Breast epithelium (tissue), 2 donors: ENCODE measurements around a stretch of chr6.

DNA sequence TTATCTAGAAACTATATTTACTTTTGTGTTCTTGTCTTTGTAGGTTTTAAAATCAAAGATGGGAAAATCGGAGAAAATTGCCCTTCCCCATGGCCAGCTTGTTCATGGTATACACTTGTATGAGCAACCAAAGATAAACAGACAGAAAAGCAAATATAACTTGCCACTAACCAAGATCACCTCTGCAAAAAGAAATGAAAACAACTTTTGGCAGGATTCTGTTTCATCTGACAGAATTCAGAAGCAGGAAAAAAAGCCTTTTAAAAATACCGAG, 3.1 kb downstream of the PNRC1 start:
- PRO-cap: no peak
- RAMPAGE, long total RNA, 2 experiments: no peak in any of the 2 experiments

DNA sequence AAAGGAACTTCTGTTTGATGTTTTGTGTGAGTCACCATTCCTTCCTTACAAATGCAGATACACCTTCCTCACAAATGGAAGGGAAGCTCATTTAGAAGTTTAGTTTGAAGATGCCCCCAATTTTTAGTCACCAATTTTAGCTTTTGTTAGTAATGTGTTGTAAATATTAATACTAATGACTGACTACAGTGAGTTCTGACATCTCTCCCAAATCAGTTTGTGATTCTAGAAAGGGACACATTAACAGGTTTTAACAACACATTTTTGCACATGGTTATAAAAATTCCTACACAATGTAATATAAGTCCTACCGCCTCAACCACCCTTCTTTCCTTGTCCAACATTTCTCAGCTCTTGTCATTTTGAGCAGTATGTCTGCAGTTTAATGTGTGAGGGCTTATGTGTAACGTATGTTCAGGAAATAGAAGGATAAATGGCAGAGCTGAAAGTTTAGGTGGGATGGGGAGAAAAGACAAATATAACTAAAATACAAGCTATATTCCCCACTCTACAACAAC, 4.7 kb downstream of the PNRC1 start:
- PRO-cap: no peak
- RAMPAGE, long total RNA, 2 experiments: no peak in any of the 2 experiments

- PRO-cap: no peak
- RAMPAGE, long total RNA, 2 experiments: no peak in any of the 2 experiments
Measured at GRCh38 chr6:89118226-89118498, 291 bp upstream of the SRSF12 start.

GRCh38 chr6:89297776-89298153, 17.3 kb downstream of the GABRR2 start:
- PRO-cap: no peak
- RAMPAGE, long total RNA, 2 experiments: no peak in any of the 2 experiments

DNA sequence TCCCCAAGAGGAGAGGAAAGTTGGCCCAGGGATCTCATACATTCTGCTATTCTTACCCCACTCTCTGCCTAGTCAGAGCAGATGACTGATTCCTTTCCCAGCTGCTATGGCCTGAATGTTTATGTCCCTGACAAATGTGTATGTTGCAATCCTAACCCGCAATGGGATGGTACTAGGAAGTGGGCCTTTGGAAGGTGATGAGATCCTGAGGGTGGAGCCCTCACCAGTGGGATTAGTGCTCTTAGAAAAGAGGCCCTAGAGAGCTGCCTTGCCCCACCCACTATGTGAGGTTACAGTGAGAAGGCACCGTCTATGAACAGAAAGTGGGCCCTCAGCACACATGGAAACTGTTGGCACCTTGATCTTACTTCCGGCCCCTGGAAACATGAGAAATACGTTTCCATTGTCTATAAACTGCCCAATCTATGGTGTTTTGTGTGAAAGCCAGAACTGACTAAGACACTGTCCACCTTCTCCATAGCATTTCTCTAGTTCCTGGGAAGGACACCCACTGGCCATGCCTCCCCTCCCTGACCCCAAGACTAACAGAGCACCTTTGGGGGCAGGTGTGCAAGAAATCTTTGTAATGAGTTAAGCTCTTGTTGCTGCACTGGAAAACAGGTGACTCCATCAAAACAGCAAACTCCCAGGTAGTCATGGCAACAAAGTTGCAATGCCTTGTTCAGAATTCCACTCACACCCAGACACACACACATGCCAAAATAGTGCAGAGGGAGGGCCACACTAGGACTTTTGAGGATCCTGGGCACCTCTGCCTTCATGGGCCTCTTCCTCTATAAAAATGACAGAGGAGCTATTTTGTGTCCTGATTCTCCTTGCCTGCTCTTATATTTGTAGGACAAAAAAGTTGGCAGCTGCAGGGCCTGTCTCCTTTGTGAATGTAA, 16.2 kb downstream of the GABRR2 start:
- PRO-cap: no peak
- RAMPAGE, long total RNA, 2 experiments: no peak in any of the 2 experiments

DNA sequence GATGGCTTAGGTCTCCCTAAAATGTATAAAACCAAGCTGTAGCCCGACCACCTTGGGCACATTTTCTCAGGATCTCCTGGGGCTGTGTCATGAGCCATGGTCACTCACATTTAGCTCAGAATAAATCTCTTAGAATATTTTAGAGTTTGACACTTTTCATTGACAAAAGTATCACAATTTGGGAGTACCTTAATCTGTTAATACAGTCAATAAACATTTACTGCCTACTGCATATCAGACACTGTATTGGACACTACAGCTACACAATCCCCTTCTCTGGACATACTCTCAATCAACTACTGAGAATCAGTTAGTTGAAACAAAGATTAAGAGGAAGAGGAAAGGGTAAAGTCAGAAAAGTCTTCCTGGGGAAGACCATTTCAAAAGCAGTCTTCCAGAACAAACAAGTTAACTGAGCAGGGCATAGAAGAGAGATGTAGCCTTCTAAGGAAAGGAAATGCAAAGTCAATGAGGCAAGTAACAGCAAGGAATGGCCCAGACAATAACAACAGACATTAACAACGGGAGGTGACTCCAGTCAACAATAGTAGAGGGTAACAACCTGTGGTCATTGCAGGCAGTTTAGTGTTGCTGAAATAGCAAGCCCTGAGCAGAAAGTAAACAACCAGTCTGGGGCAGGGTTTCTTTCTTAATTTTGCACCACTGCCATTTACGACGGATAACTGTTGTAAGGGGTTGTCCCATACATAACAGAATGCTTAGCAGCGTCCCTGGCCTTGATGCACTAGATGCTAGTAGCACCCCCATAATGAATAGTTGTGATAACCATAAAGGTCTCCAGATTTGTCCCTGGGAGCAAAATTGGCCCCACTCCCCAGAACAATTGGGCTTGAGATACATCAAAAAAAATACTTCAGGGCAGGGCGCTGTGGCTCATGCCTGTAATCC, 2.2 kb downstream of the MDN1 start:
- PRO-cap: no peak
- RAMPAGE, long total RNA, 2 experiments: no peak in any of the 2 experiments

GRCh38 chr6:89834823-89835513, 15.4 kb upstream of the MDN1 start:
- PRO-cap: no peak
- RAMPAGE, long total RNA, 2 experiments: no peak in any of the 2 experiments

DNA sequence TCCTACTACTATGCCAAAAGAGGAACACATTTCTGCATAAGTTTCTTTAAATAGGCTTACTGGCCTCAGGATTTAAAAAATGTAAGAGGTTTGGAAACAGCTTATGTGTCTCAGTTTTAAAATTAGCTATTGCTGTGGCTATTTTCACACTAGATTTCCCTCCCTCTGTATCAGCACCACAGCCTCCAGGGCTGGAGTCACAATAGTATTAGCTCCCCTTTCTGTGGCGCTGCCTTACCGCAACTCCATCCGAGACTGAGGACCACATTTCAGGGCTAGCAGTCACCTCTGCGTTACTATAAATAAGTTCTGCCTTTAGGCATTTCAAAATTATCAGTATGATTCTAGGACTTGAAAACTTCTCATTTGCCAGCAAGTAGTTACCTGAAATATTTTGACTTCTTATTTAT, 105.7 kb downstream of the GJA10 start:
- PRO-cap: unidirectional peak, minus-strand start at position 257 of the sequence
- RAMPAGE, long total RNA, 2 experiments: no peak in any of the 2 experiments

GRCh38 chr6:90177706-90178536, 118.7 kb downstream of the BACH2 start:
- PRO-cap: no peak
- RAMPAGE, long total RNA, 2 experiments: no peak in any of the 2 experiments

- PRO-cap: no peak
- RAMPAGE, long total RNA, 2 experiments: no peak in any of the 2 experiments
Measured at GRCh38 chr6:90238752-90238951, 58.0 kb downstream of the BACH2 start.

DNA sequence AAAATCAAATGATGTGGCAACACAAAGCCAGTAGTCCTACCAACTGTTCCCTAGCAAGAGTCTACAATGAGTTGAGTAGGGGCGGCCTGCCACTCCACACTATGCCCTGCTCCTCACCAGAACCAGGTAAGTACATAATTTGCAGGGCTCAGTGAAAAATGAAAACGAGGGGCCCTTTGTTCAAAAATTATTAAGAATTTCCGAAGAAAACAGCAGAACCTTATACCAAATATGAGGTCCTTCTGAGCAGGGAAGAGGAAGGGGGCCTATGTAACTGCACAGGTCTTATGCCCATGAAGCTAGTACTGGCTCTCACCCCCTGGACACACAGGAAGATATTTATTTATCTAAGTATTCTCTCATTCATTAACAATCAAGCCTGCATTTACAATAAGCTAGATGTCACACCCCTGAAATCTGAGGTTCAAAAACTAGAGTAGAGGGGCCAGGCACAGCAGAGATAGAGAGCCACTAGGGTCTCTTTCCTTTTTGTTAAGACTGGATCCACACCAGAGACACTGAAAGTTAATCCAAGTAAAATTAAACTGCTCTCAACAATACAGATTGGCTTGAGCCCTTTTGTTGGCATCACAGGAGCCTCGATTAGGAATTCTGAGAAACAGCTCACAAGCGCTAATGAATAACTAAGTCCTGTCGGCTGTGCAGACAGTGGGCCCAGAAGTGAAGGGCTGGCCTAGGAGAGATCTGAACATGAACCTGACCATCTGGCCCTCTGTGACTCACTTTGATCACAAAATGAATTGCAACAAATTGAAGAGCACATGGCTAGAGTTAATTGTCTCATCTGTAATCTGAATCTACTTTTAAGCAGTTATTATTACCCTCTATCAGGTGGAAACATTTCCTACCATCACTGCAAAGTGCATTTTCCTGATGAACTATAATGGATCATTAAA, 3.5 kb downstream of the BACH2 start:
- PRO-cap: no peak
- RAMPAGE, long total RNA, 2 experiments: no peak in any of the 2 experiments

DNA sequence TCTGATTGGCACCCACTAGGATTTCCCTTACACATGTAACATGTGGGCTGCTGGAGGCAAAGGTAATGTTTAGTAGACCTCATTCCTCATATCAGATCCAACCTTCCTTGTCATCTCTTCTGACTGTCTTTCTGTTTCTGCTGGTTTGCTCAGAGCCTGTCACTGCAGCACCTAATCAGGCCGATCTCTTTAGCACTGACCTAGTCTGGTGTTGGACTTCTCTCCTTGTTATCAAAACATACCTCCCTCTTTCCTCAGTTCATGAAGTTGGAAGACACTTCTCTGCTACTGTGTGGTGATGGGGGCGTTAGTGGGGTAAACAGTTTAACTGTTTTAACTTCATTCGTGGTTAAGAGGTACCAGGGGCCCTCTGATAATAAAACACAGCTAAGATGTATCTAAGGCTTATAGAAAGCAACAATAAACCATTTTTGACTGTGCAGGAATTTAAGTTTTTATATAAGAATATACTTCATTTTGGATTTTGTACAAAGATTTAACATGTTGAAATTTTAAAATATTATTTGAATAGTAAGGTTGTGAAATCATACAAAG, 54.6 kb upstream of the BACH2 start:
- PRO-cap: no peak
- RAMPAGE, long total RNA, 2 experiments: no peak in any of the 2 experiments

GRCh38 chr6:90368847-90369239, 72.2 kb upstream of the BACH2 start:
- PRO-cap: no peak
- RAMPAGE, long total RNA, 2 experiments: no peak in any of the 2 experiments

DNA sequence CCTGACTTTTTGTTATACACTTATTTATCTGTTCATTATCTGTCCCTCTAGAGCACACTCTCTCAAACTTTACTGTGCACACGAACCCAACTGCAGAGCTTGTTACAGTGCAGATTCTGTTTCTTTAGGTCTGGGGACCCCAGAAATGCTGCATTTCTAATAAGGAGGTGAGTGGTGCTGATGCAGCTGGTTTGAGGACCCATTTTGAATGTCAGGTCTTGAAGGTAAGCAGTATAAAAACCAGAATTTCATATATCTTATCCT, 142.6 kb upstream of the BACH2 start:
- PRO-cap: no peak
- RAMPAGE, long total RNA, 2 experiments: no peak in any of the 2 experiments

- PRO-cap: no peak
- RAMPAGE, long total RNA, 2 experiments: no peak in any of the 2 experiments
Measured at GRCh38 chr6:90461322-90461728, 125.5 kb downstream of the MAP3K7 start.

DNA sequence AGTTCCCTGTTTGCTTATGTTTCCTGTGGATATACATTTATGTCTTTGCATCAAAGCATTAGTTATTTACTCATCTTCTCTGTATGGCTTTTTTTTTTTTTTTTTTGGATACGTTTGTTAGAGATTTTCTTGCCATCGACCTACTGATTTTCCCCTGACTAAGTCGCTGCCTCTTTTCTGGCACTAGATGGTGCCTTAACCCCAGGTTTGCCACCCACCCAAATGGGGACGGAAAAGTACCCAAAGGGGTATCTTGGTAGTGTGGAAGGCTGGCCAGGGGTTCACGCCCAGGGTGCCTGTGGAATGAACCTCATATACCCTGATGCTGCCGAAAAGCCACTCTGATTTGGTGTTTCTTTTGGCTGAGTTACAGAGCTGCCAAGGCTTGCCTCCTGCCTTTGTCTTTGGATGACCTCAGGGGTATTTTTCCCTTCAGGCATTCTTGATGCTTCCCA, 78.2 kb downstream of the MAP3K7 start:
- PRO-cap: no peak
- RAMPAGE, long total RNA, 2 experiments: no peak in any of the 2 experiments

DNA sequence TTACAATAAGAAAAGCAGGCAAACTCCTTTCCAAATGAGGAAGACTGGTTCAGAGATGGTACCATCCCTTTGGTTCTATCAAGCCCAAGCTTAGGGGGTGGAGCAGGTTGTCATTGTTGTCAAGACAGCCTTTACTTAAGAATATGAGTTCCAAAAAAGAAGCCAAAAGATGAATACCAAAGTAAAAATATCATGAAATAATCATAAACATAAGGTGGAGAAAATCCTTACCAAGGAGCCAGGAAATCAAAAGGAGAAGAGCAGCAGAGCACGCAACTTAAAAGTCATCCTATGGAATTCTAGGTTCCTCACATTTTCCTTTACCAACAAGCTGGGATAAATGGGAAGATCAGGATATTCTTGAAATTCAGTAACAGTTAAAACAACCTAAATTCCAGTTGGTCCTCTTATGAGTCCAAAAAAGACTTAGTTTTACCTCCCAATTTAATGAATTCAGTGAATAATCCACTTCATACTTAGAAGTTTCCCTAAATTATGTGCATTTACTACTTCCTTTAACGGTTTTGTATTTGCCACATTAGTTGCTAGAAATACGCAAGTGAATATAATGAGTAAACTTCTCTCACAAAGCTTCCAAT, 511.0 kb downstream of the EPHA7 start:
- PRO-cap: no peak
- RAMPAGE, long total RNA, 2 experiments: no peak in any of the 2 experiments

- PRO-cap: no peak
- RAMPAGE, long total RNA, 2 experiments: no peak in any of the 2 experiments
Measured at GRCh38 chr6:95574688-95575300, 2.5 kb upstream of the MANEA start.

DNA sequence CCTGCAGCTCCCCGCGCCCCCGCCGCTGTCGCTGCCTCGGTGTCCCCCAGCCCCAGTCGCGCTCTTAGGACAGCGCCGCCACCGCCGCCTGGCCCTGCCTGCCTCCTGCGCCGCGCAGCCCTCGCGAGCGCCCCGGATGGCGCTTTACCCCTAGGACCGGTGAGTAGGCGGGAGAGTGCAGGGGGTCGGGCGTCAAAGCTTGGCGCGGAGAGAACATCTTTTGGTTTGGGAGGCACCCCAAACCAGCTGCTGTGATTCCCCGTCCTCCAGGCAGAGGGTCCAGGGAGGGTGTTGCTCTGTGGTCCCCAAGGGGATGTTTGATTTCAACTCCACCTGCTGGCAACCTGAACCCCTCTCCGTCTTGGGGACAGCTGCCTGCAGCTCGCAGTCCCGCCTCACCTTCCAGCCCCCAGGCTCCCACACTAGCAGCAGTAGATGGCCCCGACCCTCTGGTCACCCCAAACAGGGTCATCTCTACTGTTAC, 322 bp downstream of the FUT9 start:
- PRO-cap: no peak
- RAMPAGE, long total RNA, 2 experiments: no peak in any of the 2 experiments

DNA sequence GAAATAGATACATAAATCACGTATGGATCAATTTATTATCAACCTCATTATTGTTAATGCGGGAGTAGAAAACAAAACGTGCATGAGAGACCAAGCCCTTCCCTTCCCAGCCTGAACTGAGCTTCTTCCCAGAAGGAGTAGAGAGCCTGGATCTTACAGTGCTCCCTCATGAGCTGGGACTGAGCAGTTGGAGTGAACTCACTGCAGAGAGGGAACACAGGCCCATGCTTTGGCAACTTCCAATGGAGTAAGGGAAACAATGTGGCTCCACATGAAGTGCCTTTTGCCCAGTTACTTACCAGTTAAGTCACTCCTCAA, 12.4 kb downstream of the FHL5 start:
- PRO-cap: no peak
- RAMPAGE, long total RNA, 2 experiments: no peak in any of the 2 experiments